GM23338 (cell line): ENCODE measurements around a stretch of chr7.

- PRO-cap: bidirectional peak, plus-strand start at chr7:124032607, minus-strand start at chr7:124032464
- RAMPAGE, long total RNA: no peak
Observed at GRCh38 chr7:124032303-124032747, 542 bp downstream of the TMEM229A start.

DNA sequence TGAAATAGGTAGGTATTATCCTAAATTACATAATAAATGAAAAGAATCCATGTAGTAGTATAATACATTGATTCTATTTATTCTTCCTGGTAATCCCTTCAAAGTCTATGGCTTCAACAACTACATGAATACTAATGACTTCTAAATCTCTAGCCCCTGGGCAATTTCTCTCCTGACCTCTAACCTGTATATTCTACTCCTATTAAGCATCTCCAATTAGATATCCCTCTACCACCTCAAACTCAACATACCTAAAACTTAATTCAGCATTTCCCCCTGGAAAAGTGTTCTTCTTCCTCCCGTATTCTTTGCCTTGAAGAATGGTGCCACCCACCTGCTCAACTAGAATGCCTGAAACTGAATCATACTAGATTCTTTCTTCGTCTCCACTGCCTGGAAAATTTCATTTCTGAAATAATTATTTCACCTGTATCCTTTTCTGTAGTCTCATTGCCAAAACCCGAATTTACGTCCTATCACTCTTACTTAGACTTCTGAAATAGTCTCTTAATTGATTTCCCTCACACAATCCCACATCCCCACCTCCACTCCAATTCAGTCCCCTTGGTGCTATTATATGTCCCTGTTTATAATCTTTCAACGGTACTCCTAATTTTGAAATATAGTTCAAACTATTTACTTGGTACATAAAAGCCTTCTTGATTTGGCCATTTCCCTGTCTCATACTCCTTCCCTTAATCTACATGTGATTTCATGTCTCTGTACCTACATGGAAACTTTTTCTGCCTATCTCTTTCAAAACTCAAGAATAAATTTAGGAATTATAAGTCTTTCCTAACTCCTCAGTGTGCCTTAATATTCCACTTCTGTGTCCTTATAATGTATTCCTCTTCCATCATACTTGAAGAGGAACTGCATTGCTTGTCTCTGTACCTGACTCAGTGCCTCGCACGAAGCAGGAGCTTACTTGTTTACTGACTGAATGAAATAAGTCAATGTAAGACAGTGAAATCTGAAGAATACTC lies 34.3 kb downstream of the ZNF800 start:
- PRO-cap: no peak
- RAMPAGE, long total RNA: no peak

- PRO-cap: no peak
- RAMPAGE, long total RNA: no peak
Observed at GRCh38 chr7:127368983-127370157, 23.1 kb downstream of the ZNF800 start.

DNA sequence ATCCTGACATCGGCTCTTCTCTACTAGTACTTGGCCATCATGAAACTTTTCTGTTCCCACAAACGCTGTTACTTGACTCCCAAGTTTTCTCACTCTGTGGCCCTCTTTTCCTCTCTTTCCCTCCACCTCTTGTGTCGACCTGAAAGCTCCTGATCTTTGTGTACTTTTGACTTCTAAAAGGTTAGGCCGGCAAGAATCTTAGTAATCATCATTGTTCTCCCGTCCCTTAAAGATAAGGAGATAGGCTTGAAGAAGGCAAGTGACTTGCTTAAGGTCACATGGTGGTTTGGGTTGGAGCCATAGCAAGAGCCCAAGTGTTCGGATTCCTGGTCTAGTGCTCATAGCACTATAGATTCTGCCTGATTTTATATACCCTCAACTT lies 823 bp downstream of the SND1 start:
- PRO-cap: no peak
- RAMPAGE, long total RNA: no peak

DNA sequence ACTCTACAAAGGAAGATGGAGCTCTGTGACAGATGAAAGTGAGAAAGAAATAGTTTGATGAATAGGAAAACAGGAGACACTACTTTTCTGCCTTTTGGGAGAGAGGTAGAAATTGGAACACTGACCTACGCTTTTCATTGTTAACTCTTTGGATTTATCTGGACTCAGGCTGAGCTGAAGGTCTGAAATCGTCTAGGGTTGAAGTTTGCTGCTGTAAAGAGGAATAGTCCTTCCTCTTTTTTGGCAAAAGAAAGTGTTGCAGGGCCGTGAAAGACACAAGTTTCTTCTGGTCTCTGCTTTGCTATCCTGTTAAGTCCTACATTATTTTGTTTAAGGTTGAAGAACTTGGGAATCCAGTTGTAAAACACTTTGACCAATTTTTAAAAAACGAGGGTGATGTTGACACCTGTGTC lies 3.0 kb downstream of the SND1 start:
- PRO-cap: no peak
- RAMPAGE, long total RNA: no peak

- PRO-cap: no peak
- RAMPAGE, long total RNA: no peak
Observed at GRCh38 chr7:127668193-127668458, 16.1 kb downstream of the SND1 start.

- PRO-cap: no peak
- RAMPAGE, long total RNA: no peak
Observed at GRCh38 chr7:127917662-127918456, 113.4 kb downstream of the LRRC4 start.

DNA sequence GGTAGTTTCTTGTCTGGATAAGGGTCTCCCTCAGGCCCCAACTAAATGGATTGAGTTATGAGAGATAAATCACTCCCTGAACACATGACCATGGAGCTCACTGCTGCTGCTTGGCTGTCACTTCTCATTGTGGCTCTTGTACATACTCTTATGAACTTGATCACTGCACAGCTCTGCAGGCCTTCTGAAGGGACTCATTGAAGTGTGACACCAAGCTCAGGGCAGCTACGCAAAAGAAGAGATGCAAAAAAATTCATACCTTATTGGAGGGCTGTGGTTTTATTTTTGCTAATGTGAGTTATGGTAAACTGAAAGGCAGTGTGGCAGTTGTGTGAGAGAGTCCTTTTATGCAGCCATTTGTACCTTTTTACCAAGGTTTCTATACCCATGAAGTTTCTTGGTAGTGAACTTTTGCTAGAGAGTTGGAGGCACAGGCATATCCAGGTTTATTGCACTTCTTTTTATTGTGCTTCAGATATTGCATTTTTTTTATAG lies 100.8 kb downstream of the LRRC4 start:
- PRO-cap: no peak
- RAMPAGE, long total RNA: no peak

- PRO-cap: no peak
- RAMPAGE, long total RNA: no peak
Observed at GRCh38 chr7:128028251-128028773, 2.9 kb downstream of the LRRC4 start.

DNA sequence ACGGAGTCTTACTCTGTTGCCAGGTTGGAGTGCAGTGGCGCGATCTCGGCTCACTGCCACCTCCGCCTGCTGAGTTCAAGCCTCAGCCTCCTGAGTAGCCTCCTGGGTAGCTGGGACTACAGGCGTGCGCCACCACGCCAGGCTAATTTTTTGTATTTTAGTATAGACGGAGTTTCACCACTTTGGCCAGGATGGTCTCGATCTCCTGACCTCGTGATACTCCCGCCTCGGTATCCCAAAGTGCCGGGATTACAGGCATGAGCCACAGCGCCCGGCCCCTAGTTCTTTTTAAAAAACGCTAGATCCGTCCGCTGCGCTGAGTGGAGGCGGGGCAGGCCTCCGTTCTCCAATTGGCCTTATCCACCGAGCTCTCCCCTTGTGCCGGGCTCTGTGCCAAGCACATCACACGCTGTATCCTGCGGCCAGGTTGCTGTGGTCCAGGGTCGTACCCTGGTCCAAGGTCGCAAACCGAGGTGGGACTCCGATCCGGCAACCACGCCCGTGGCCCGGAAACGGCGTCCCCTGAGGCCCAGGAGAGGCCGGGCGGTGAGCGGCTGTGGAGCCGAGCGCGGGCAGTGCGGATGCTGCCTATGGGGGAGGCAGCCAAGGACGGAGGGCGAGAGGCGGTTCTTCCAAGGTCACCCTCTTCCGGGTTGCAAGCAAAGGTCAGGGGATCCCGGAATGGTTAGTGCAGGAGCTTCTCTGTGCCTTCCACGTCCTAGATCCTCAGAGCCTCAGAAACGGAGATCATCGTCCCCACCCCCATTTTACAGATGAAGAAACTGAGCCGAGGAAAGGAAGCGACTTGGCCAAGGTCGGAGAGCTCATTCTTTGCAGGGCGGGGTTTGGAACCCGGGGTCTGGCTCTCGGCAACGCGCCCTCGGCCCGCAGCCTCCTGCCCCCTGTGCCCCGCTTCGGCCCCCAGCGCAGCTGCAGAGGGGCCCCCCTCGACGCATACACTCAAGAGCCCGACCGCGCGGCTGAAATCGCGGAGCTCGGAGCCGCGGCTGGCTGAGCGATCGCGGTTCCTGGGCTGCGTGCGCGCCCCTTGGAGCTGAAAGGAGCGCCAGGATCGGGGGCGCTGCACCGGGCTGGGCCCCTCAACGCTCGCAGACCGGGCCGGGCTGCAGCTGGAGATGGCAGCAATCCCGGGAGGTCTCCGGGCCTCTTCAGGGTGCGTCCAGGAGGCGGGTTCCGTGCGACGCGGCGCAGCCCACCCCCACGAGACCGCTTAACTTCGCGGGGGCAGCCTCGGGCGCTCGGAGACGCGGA lies 72.4 kb upstream of the LRRC4 start:
- PRO-cap: bidirectional peak, plus-strand start at position 1,110 of the sequence, minus-strand start at position 982 of the sequence
- RAMPAGE, long total RNA: no peak

DNA sequence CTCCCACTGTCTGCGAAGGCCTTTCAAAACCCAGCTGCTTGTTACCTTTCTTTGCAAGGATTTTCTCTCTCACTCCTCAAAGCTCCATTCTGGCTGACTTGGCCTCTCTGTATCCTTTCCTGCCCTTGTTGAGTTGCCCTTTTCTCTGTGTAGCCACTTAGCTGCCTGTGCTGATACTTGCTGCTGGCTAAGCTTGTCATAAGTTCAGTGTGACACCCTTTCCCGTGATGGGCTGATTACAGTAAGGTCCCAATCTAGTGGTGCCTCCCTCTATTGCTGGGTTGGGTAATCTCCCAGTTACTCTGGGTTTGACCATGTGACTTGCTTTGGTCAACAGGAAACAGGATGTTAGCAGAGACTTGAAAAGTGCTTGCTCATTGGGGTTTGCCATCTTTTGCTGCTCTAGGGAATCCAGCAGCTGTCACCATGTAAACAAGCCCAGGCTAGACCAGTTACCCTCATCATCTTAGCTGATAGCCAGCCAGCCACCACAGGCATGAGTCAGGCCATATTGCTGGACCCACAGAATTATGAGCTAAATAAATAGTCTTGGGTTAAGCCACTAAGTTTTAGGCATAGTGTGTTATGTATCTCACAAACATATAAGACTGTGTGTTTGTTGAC lies 4.2 kb upstream of the LEP start:
- PRO-cap: no peak
- RAMPAGE, long total RNA: no peak

GRCh38 chr7:128323393-128323836 lies 20.3 kb downstream of the RBM28 start:
- PRO-cap: no peak
- RAMPAGE, long total RNA: no peak

GRCh38 chr7:128361493-128362554 lies 18.1 kb upstream of the RBM28 start:
- PRO-cap: no peak
- RAMPAGE, long total RNA: no peak

GRCh38 chr7:128594027-128594609 lies 78.0 kb upstream of the GARIN1A start:
- PRO-cap: no peak
- RAMPAGE, long total RNA: no peak

GRCh38 chr7:128645676-128646073 lies 26.4 kb upstream of the GARIN1A start:
- PRO-cap: no peak
- RAMPAGE, long total RNA: no peak

- PRO-cap: no peak
- RAMPAGE, long total RNA: no peak
Observed at GRCh38 chr7:128673082-128673570, 1.0 kb downstream of the GARIN1A start.

DNA sequence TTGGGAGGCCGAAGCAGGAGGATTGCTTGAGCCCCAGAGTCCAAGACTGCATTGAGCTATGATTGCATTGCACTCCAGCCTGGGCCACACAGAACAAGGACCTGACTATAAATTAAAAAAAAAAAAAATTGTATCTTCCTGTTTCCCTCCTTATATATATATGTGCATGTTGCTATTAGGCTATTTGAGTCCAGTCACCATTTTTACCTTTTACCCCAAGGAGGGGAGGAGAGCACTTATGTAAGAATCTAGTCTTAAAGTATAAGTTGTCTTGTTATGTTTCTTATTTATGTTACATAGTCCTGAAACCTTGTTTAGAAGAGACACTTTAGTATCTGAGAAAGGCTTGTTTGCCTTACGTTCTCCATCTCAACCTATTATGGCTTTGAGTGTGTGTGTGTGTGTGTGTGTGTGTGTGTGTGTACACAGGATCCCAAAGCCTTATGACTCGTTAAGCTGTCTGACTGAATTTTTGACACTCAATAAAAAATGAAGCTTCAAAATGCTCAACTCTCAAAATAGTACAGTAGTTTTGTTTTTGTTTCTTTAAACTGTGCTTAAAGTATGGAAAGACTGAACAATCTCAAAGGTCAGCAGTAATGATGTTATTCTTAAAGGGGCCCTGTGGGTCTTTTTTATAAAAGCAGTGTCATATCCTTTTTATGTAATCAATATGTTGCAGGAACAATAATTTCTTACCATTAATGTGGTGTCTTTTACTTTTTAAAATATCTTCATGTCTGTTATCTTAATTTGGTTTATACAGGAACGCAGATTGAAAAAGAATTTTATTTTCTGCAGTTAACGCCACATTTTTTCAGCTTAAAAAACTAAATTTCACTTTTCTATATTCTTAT lies 18.0 kb downstream of the CALU start:
- PRO-cap: no peak
- RAMPAGE, long total RNA: no peak

- PRO-cap: bidirectional peak, plus-strand start at chr7:128827559, minus-strand start at chr7:128827376
- RAMPAGE, long total RNA: no peak
Observed at GRCh38 chr7:128827055-128827903, 2.9 kb upstream of the FLNC start.

DNA sequence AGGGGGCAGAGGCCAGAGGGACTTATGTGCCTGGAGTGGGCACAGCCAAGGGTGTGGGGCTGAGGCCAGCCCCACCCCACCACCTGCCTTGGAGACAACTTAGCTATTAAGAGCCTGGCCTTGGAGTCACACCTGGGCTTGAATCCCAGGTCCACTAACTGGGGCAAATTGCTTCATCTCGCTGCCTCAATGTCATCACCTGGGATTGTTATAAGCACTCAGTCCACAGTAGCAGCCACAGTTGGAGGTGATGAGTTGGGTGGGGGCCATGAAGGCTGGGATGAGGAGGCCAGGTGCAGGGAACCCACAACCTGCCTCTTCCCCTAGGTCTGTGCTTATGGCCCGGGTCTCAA lies 14.1 kb downstream of the FLNC start:
- PRO-cap: no peak
- RAMPAGE, long total RNA: no peak

DNA sequence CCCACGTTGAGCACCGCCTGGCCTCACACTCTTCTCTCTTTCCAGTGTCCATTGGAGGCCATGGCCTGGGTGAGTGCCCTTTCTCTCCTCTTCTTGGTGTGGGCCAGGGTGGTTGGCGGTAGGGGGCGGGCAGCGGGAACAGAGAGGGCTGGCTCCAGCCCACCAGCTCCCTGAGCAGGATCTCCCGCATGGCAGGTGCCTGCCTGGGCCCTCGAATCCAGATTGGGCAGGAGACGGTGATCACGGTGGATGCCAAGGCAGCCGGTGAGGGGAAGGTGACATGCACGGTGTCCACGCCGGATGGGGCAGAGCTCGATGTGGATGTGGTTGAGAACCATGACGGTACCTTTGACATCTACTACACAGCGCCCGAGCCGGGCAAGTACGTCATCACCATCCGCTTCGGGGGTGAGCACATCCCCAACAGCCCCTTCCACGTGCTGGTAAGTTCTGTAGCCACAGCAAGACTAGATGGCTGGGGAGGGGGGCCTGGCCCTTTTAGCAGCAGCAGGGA lies 13.5 kb upstream of the ATP6V1F start:
- PRO-cap: no peak
- RAMPAGE, long total RNA: no peak